M059J (cell line): ENCODE measurements around the gene PPEF1.

- RAMPAGE, long total RNA: no peak
These were observed 135.4 kb downstream of the REPS2 start for GRCh38 chrX:17081637-17082442.

DNA sequence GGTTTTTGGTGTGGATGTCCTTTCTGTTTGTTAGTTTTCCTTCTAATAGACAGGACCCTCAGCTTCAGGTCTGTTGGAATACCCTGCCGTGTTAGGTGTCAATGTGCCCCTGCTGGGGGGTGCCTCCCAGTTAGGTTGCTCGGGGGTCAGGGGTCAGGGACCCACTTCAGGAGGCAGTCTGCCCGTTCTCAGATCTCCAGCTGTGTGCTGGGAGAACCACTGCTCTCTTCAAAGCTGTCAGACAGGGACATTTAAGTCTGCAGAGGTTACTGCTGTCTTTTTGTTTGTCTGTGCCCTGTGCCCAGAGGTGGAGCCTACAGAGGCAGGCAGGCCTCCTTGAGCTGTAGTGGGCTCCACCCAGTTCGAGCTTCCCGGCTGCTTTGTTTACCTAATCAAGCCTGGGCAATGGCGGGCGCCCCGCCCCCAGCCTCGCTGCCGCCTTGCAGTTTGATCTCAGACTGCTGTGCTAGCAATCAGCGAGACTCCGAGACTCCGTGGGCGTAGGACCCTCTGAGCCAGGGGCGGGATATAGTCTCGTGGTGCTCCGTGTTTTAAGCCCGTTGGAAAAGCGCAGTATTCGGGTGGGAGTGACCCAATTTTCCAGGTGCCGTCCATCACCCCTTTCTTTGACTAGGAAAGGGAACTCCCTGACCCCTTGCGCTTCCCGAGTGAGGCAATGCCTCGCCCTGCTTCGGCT, 27.2 kb upstream of the NHS start:
- RAMPAGE, long total RNA: no peak

GRCh38 chrX:17376081-17376673, 1.2 kb downstream of the NHS start:
- RAMPAGE, long total RNA: no peak

GRCh38 chrX:18707276-18707872, at the start of gene PPEF1:
Gene PPEF1 (plus strand): TSS chrX:18707645.
- RAMPAGE, long total RNA: no peak

- RAMPAGE, long total RNA: no peak
These were observed 99.8 kb downstream of the PHKA2 start for GRCh38 chrX:18884067-18884510.

GRCh38 chrX:18885512-18886014, 98.4 kb downstream of the PHKA2 start:
- RAMPAGE, long total RNA: no peak

GRCh38 chrX:19487851-19488247, 27.5 kb downstream of the MAP3K15 start:
- RAMPAGE, long total RNA: no peak

- RAMPAGE, long total RNA: no peak
These were observed 114.7 kb downstream of the SH3KBP1 start for GRCh38 chrX:19772594-19773215.

GRCh38 chrX:19802743-19803300, 84.6 kb downstream of the SH3KBP1 start:
- RAMPAGE, long total RNA: no peak

GRCh38 chrX:19954070-19954543, 36.8 kb downstream of the BCLAF3 start:
- RAMPAGE, long total RNA: no peak

DNA sequence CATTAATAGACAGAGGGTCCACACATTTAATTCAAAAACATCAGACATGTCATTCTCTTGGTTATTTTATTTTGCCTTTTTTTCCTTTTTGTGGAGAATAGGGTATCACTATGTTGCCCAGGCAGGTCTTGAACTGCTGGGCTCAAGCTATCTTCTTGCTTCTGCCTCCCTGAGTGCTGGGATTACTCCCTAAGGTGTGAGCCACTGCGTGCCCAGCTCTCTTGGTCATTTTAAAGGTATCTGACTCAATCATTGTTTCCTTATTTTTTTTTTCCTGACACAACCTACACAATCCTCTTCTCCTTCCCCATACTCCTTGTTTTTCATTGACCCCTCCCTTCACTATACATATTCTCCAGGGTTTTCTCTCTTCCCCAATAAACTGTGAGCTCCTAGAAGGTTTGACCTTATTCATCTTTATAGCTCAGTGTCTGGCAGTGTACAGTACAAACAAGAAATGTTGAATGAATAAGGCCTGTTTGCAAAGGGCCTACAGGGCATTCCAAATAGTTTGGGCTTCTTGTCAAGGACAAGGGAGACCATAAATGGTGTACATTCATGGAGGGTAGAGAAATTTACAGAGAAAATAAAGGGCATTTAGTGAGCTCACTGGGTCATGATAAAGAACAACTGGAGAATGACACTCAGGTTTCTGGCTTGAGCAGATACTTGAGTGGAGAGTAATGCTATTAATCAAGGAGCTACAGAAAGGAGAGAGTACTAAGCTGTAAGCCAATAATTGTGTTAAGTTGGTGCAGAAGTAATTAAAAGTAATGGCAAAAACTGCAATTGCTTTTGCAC, 47.4 kb upstream of the EIF1AX start:
- RAMPAGE, long total RNA: no peak

- RAMPAGE, long total RNA: no peak
These were observed 1.4 kb downstream of the RPS6KA3 start for GRCh38 chrX:20265106-20265955.

GRCh38 chrX:20265956-20266369, 746 bp downstream of the RPS6KA3 start:
- RAMPAGE, long total RNA: no peak

DNA sequence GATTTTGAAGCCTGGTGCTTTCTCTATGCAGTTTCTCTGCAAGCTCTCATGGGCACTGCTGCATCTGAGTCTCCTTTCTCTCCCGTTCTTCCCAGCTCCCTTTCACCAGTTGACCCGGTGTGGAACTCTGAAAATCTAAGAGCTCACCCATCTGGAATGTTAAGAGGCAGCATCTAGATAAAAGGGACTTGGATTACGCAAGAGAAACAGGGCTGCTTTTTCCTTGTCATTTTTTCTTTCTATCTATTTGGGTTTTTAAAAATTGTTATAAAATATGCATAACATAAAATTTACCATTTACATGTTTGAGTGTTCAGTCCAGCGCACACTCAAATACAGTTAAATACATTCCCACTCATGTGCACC, 95.2 kb upstream of the RPS6KA3 start:
- RAMPAGE, long total RNA: no peak

DNA sequence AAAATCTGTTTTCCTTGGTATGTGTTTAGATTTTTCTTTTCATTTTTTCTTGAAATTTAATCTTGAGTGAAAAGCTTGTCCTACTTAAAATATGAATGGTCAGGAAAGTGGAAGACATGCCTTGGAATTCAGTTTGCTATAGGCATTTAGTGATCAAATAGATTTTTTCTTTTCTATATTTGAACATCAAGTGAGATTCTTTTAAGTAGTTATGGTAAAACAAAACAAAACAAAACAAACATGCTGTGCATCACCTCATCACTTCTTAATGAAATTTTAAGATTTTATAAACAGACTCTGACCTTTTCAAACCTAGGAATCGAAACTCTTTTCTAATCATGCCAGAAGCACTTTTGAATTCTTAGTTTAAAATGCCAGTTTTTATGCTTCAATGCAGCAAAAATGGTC, 62.8 kb downstream of the CNKSR2 start:
- RAMPAGE, long total RNA: no peak

GRCh38 chrX:21883123-21883893, 27.5 kb downstream of the YY2 start:
- RAMPAGE, long total RNA: no peak

DNA sequence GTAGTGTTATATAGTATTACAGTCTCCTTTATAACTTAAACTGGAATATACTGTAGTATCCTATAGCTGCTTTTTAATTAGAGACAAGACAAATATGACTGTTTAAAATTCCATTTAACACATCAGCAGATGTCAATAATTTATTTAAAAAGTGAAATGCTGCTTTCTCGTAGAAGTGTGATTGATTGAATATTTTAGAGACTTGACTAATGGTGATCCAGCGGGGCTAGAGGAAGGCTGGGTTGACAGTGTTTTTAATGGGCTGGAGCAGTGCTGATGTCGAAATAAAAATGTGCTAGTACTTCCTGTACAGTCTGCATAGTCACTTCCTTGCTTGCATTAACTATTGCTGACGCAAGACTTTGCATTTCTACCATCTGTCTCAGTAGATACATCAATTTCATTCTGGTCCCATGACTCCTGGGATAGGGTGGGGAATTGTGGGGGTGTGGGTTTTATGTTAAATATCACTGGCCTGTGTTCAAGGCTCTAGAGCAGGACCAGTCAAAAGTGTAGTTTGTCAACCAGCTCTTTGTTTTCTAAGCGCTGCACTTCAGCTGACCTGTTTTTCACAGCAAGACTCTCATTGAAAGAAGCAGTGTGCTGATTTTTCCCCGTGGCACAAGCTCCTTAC, 35.3 kb upstream of the PHEX start:
- RAMPAGE, long total RNA: no peak

DNA sequence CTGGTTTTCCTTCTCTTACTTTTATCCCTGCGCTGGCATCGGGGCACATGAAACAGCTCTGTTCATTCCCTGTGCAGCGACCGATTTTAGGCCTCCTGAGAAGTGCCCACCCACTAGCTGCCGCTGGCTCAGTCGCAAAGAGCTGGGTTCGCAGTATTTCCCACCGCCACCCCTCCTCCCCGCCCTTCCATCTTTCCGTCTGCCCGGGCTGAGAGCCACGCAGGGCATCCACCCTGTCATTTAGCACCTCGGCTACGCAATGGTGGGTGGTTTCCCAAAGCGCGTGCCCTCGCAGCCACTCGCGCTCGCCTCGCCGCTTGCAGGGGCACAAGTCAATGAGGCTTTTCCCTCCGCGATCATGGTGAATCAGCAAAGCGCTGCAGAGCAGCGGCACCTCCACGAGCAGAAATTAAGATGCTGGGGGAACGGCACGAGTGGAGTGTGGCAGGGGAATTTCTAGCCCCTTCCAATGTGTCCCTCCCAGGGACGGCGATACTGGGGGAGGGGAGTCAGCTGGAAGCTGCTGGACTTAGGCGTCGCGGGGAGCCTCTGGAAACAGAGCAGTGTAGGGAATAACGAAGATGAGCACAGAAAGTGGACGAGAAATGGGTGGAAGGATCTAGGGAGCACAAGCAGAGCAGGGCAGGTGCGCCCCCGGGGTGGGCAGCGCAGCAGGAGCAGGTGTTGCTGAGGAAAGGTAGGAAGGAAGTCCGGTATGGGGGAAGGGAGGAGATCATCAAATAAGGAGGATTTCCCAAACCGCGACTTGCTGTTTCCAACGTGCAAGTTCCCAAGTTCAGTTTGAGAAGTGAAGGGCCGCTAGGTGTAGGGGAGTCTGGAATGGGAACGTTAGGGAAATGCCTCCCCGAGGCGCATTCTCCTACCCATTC, 2.4 kb upstream of the PTCHD1 start:
- RAMPAGE, long total RNA: no peak

- RAMPAGE, long total RNA: no peak
These were observed 56.1 kb downstream of the SAT1 start for GRCh38 chrX:23839224-23839382.

DNA sequence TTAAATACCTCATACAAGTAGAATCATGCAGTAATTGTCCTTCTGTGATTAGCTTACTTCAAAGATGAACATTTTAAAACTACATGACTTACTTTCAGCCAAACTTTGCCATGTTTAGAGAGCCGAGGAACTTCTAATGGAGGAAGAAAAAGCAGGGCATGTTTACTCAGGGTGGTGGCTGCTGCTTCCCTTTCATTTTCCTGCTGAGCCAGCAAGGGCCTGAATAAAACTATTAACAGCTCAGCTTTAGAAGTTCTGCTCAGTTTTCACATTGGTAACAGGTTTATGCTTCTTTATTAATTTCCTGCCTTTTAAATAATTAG, 62.2 kb downstream of the APOO start:
- RAMPAGE, long total RNA: no peak